Endothelial cell of umbilical vein (primary cell): ENCODE measurements around a stretch of chr17.

- PRO-cap: no peak
CAGE:
- cytosol, long polyA minus RNA: no peak
- cytosol, long polyA plus RNA: no peak
- long polyA plus RNA: no peak
- nucleus, long polyA minus RNA: no peak
- nucleus, long polyA plus RNA: no peak
Measured at GRCh38 chr17:83053165-83053716, 1.7 kb upstream of the B3GNTL1 start.

- PRO-cap: no peak
CAGE:
- cytosol, long polyA minus RNA: no peak
- cytosol, long polyA plus RNA: no peak
- long polyA plus RNA: no peak
- nucleus, long polyA minus RNA: no peak
- nucleus, long polyA plus RNA: no peak
Measured at GRCh38 chr17:83081106-83081677, 1.8 kb downstream of the METRNL start.

- PRO-cap: no peak
CAGE:
- cytosol, long polyA minus RNA: no peak
- cytosol, long polyA plus RNA: no peak
- long polyA plus RNA: no peak
- nucleus, long polyA minus RNA: no peak
- nucleus, long polyA plus RNA: no peak
Measured at GRCh38 chr17:83085625-83086491, 6.4 kb downstream of the METRNL start.

GRCh38 chr17:83092947-83093460 is 13.6 kb downstream of the METRNL start:
- PRO-cap: no peak
CAGE:
- cytosol, long polyA minus RNA: no peak
- cytosol, long polyA plus RNA: no peak
- long polyA plus RNA: no peak
- nucleus, long polyA minus RNA: no peak
- nucleus, long polyA plus RNA: no peak

DNA sequence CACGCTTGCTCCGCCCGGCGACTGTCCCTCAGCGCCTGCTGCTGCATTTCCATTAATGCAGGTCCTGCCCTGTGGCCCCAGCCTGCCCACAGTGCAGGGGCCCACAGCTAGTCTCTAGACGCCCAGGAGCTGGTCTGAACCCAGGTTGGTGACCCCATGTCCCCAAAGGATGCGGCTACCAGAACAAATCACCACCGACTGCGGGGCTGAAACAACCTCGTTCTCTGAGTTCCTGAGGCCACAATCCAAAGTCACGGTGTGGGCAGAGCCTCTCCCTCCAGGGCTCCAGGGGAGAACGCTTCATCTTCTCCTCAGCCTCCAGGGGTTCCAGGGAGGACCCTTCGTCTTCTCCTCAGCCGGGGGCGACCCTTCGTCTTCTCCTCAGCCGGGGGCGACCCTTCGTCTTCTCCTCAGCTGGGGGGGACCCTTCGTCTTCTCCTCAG is 15.8 kb downstream of the METRNL start:
- PRO-cap: no peak
CAGE:
- cytosol, long polyA minus RNA: no peak
- cytosol, long polyA plus RNA: no peak
- long polyA plus RNA: no peak
- nucleus, long polyA minus RNA: no peak
- nucleus, long polyA plus RNA: no peak

GRCh38 chr17:83103086-83104098 is 24.0 kb downstream of the METRNL start:
- PRO-cap: no peak
CAGE:
- cytosol, long polyA minus RNA: no peak
- cytosol, long polyA plus RNA: no peak
- long polyA plus RNA: no peak
- nucleus, long polyA minus RNA: no peak
- nucleus, long polyA plus RNA: no peak

- PRO-cap: bidirectional peak, plus-strand start at chr17:83110002, minus-strand start at chr17:83109864; bidirectional peak, plus-strand start at chr17:83110224, minus-strand start at chr17:83110282; bidirectional peak, plus-strand start at chr17:83110555, minus-strand start at chr17:83110414
CAGE:
- cytosol, long polyA minus RNA: no peak
- cytosol, long polyA plus RNA: no peak
- long polyA plus RNA: no peak
- nucleus, long polyA minus RNA: start-site peak on the plus strand at chr17:83110516-83110538, 12 reads
- nucleus, long polyA plus RNA: no peak
Measured at GRCh38 chr17:83109531-83110772, 30.5 kb downstream of the METRNL start.